Bronchial epithelial cell (primary cell): ENCODE measurements around the gene LMLN.

DNA sequence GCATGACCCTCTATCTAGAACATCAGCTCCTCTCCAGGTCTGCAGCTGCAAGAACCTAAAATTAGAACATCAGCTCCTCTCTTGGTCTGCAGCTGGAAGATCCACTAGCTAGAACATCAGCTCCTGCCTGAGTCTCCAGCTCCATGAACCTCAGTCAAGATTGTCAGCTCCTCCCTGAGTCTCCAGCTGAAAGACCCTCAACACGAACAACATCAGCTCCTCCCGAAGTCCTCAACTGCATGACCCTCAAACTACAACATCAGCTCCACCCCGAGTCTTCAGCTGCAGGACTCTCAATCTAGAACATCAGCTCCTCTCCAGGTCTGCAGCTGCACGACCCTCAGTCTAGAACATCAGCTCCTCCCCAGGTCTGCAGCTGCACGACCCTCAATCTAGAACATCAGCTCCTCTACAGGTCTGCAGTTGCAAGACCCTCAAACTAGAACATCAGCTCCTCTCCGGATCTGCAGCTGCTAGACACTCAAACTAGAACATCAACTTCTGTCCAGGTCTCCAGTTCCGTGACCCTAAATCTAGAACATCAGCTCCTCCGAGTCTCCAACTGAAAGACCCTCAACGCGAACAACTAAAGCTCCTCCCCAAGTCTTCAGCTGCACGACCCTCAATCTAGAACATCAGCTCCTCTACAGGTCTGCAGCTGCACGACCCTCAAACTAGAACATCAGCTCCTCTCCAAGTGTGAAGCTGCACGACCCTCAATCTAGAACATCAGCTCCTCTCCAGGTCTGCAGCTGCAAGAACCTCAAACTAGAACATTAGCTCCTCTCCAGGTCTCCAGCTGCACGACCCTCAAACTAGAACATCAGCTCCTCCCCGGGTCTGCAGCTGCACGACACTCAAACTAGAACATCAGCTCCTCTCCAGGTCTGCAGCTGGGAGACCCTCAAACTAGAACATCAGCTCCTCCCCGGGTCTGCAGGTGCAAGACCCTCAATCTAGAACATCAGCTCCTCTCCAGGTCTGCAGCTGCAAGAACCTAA is 85.5 kb upstream of the BDH1 start:
- RRBS, 2 experiments: no CpG with 5 or more reads among the region's 17 CpGs

DNA sequence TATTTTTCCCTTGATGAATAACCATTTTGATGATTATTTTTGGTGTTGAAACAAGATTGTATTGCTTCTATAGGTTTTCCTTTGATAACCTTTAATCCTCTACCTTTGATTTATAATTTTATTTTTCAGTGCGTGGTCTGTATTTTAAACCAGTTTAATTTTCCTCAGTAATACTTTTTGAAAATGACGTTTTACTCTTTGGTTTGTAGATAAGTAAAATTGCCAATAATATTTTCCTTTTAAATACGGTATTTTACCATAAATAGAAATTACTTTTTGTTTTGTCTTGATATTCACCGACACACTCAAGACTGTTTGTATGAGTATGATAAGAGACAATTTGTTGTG is 47.4 kb downstream of the LRCH3 start:
- RRBS, 2 experiments: no CpG with 5 or more reads among the region's 4 CpGs

- RRBS, 2 experiments: 1 to 2% methylated on average over 25 of the region's 57 CpGs
Observed at GRCh38 chr3:197960144-197960988, at the start of gene LMLN. TSS of gene LMLN (plus strand) at chr3:197960217.

DNA sequence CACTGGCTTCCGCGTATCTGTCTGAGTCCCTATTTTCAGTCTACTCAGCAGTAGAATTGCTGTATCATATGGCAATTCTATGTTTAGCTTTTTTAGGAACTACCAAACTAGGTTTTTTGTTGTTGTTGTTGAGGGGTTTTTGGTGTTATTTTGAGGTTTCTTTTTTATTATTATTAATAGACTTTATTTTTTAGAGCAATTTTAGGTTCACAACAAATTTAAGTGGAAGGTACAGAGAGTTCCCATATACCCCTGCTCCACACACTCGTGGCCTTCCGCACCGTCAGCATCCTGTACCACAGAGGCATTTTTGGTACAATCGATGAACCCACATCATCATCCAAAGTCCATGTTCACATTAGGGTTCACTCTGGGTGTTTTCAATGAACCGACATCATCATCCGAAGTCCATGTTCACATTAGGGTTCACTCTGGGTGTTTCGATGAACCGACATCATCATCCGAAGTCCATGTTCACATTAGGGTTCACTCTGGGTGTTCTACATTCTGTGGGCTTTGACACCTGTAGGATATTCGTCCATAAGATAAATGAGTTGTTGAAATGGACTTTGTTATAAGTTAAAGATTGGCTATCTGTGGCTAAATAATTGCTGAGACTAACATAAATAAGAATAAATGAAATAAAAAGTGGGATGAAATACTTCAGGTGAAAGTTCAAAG is 67.9 kb downstream of the LMLN start:
- RRBS, 2 experiments: no CpG with 5 or more reads among the region's 12 CpGs

DNA sequence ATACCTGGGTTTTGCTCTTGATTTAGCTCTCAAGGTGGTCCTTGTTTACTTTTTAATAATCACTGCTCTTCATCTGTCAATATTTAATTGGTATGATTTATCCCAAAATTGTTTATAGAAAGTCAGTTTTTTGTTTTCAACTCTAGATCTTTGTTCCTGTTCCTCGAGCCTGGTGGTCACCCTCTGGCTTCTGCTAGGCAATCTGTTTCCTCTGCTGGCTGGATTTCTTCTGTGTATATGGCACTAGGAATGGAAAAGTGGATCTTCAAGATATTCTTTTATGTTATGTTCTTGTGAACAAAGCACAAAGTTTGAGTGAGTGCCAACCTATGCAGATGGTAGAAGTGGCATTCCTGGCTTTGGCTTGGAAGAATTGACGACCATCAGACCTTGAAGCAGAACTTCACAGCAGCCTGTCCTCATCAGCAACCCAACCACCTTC is 78.4 kb downstream of the LMLN start:
- RRBS, 2 experiments: no CpG with 5 or more reads among the region's 2 CpGs

DNA sequence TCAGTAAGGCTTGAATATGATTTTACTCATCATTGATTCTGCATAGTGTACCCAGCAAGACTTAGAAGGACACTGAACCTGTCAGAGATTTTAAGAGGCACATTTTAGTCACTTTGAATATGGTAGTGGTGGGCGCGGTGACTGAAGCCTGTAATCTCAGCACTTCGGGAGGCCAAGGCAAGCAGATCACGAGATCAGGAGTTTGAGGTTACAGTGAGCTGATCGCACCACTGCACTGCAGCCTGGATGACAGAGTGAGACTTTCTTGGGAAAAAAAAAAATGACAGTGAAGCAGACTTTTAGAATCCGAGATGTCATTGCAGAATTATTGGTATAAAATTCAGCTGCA is 82.1 kb downstream of the LMLN start:
- RRBS, 2 experiments: no CpG with 5 or more reads among the region's 6 CpGs